Parietal lobe (tissue), 2 donors: ENCODE measurements around the gene ZMIZ1.

- RAMPAGE, long total RNA, result no peak
Observed at GRCh38 chr10:77855033-77855774, 71.4 kb downstream of the DLG5 start.

DNA sequence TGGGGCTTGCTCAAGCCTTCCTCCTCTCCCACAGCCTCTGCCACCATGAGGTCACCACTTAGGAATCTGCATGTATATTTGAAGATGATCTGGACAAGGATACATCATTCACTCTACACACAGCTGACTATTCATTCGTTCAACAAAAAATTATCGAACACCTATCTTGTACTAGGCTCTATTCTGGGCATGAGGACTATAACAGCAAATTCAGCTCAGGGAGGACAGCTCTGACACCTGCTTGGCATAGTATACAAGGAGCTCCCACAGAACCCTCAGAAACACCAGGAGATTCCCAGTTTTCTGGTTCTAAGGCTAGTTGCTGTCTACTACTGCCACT, 6.7 kb downstream of the DLG5 start:
- RAMPAGE, long total RNA, result no peak

GRCh38 chr10:77967477-77967973, 41.0 kb upstream of the DLG5 start:
- RAMPAGE, long total RNA, result no peak

GRCh38 chr10:78036981-78038107, 3.7 kb downstream of the RPS24 start:
- RAMPAGE, long total RNA, result no peak

DNA sequence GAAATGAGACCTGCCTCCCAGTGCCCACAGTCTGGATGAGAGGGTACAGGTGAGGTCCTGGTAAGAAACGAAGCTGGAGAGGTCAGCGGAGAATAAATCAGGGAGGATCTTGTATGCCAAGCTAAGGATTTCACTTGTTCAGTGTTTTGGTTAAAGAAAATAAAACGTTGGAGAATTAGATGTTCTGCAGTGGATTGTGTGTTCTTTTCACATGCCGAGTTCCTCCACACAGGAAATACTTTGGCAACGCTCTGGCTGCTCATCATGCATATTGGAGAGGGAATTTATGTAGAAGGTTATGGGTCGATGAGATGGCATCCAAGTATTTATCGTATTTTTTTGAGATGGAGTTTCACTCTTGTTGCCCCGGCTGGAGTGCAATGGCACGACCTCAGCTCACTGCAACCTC, 11.0 kb downstream of the RPS24 start:
- RAMPAGE, long total RNA, result no peak

GRCh38 chr10:78458957-78459697, 425.5 kb downstream of the RPS24 start:
- RAMPAGE, long total RNA, result no peak

GRCh38 chr10:78551277-78551651, 517.5 kb upstream of the ZMIZ1 start:
- RAMPAGE, long total RNA, result no peak

GRCh38 chr10:78927465-78927917, 141.3 kb upstream of the ZMIZ1 start:
- RAMPAGE, long total RNA, result no peak

- RAMPAGE, long total RNA, result no peak
Observed at GRCh38 chr10:78944790-78945379, 123.9 kb upstream of the ZMIZ1 start.

DNA sequence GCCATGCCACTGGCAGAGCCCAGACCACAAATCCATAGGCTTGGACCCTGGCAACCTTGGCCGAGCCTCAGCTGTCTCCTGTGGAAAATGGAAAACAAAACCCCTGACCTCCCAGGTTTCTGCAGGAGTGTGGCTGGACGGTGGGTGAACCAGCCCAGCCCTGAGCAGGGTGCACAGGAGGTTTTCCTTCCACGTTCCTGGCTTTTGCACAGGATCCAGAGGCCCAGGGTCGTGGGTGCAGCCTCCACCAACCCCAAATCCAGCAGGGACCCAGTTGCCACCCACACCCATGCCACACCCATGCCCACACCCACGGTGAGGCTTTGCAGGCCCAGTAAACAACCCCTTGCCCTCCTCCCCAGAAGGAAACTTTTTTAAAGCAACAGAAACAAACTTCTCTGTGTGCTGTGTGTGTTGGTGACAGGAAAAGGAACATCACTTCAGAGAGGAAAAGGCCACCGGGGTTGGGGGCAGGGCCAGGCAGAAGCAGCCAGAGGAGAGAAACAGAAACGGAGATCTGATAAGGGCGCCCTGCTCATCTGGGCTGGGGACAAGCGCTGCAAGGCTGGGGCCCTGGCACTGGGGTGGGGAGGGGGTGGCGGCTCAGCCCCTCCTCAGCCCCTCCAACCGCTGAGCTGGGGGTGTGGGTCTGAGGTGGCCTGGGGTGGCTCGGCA, 20.7 kb upstream of the ZMIZ1 start:
- RAMPAGE, long total RNA, result no peak

DNA sequence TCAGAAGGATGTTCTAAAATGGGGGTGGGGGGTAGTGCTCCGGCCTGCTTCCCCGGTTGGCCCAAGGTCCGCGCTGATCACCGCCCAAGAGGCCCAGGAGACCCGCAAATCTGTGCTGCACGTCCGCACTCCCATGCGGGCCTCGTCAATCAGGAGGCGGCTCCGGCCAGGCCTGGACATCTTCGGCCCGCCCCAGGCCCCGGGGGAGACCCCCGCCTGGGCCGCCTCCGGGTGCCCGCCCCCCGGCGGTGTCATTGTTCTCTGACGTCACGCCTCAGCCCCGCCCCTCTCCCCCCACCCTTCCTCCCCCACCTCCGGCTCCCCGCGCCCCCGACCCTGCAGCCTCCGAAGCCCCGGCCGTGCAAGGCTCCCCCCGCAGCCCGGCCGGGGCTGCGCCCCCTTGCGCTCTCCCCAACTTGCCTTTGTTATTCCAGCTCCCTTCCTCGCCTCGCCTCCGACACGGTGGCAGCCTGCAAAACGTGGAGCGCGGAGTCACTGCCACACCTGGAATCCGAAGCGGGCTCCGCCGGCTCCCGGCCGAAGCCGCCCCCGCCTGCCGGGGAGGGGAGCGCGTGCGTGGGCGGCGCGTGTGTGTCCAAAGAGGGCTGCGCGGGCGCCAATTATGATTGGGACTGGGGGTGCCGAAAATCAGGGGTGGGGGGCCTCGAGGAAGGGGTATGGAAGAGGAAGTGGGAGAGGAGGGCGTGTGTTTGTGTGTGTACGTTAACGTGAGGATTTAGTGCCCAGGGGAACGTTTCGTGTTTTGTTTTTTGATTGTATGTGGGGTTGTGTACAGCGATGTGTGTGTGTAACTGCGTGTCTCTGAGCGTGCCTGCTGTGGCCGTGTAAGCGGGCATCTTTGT, 1.6 kb upstream of the ZMIZ1 start:
- RAMPAGE, long total RNA, result no peak

GRCh38 chr10:79068418-79069315, at the start of gene ZMIZ1:
Gene ZMIZ1, plus strand, starts transcription at chr10:79068966.
- RAMPAGE, long total RNA, result no peak

GRCh38 chr10:79087368-79088776, 19.1 kb downstream of the ZMIZ1 start:
- RAMPAGE, long total RNA, result no peak

DNA sequence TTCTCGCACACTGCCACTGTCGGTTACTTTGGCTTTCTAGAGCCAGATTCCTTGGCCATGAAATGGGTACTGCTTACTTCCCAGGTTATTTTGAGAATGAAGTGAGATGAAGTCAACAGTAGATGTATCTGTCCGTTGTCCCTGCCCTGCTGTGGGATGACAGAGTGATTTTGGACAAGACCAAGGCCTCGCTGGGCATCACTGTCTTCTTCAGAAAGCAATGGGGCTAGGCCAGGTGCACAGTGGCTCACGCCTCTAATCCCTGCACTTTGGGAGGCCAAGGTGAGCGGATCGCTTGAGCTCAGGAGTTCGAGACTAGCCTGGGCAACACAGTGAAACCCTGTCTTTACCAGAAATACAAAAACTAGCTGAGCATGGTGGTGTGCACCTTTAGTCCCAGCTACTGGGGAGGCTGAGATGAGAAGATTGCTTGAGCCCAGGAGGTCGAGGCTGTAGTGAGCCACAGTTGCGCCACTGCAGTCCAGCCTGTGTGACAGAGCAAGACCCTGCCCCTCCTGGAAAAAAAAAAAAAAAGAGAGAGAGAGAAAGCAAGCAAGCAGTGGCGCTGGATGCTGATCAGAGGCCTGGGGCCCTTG, 25.8 kb downstream of the ZMIZ1 start:
- RAMPAGE, long total RNA, result no peak

DNA sequence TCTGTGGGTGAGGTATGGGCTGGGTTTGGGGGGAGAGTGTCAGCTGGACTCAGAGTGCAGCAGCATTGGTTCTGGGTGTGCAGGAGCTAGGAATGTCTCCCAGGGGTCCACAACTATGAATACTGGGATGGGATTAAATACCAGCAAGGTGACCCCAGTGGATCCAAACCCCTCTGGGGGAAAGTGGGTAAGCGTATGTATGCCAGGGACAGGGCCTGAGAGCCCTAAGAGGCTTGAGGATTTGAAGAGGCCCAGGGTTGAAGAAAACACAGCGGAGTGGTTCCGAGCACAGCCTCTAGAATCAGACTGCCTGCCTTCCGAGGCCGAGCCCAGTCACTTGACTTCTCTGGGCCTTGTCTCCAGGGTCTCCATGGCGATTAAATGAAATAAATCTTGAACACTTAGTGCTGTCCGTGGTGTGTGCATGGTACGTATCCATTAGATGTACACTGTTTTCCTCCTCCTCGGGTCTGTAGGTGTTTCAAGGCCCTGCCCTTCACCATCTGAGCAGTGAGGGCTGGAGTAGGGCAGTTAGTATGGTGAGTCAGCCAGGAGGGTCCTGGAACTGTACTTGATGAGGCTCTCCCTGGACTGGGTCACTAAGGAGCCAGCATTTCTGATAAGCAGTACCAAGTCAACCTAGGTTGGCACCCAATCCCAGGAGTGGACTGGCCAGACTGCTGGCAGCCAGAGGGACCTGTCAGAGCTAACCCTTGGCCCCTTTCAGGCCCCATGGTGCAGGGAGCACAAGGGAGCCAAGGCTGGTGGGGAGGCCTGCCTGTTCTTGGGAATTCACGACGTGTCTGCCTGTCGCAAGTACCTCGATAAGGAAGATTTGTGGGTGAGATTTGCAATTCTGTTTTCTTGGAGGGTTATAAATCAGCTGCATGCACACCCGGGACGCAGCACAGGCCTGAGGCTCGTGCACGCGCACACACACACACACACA, 113.9 kb downstream of the ZMIZ1 start:
- RAMPAGE, long total RNA, result no peak

- RAMPAGE, long total RNA, result no peak
Observed at GRCh38 chr10:79187809-79188822, 119.3 kb downstream of the ZMIZ1 start.

GRCh38 chr10:79249337-79250091, 97.8 kb upstream of the PPIF start:
- RAMPAGE, long total RNA, result no peak

GRCh38 chr10:79266131-79266442, 81.2 kb upstream of the PPIF start:
- RAMPAGE, long total RNA, result no peak

- RAMPAGE, long total RNA, result no peak
Observed at GRCh38 chr10:79270593-79271624, 76.4 kb upstream of the PPIF start.

DNA sequence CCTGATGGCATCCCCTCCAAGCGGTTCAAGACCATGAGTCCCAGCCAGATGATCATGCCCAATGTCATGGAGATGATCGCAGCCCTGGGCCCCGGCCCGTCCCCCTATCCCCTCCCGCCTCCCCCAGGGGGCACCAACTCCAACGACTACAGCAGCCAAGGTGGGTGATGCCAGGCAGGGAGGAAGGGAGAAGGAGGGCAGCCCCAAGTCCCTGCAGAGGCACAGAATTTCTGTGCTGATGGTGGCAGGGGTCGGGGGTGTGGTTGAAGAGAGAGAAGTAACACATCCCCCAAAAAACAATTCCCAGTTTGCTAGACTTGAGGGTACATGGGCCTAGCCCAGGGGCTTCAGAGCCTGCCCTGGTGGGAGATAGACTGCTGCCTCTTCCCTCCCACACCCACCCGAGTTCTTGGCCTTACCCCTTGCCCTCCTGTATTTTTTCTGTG, 41.1 kb upstream of the PPIF start:
- RAMPAGE, long total RNA, result no peak